ENCODE results near the gene LCN8.

GRCh38 chr9:136534185-136534769 lies 11.6 kb downstream of the NOTCH1 start:
- PRO-cap = no peak
- RAMPAGE, long total RNA, 4 experiments = no peak in any of the 4 experiments

DNA sequence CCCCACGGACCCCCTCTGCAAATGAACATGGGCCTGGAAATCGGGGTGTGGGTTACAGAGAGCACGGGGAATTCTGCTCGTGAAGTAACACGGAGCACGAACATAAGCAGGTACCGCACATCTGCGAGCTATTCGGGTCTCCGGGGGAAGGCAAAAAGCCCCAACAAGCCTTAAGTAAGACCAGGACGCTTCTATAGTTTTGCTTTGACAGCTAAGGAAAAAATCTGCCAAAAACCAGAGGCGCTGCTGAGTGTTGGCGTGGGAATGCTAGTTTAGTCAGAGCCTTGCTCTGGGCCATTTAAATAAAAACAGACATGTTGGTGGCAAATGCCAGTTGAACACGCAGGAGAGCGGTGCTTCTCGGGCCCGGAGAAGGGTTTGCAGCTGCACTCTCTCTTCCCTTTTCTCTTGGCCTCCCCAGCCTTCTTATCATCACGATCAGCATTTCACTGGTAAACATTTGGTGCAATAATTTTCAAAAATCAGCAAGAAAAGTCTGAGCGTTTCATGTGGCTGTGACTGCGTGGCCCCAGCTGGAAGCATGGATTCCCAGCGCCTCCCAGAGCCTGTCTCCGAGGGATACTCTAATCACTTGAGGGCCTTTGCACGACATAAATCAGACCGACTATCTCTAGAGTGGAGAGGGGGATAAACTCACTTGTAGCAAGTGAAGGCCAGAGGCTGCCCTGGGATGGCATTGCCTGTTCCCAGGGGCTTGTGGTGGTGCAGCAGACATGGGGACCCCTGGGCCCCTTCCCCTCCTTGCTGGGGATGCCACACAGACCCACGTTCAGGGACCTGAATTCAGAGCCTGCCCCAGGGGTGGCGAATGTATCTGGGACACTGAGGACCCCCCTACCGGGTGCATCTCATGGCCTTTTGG lies 6.4 kb upstream of the NOTCH1 start:
- PRO-cap = no peak
- RAMPAGE, long total RNA, 4 experiments = no peak in any of the 4 experiments

DNA sequence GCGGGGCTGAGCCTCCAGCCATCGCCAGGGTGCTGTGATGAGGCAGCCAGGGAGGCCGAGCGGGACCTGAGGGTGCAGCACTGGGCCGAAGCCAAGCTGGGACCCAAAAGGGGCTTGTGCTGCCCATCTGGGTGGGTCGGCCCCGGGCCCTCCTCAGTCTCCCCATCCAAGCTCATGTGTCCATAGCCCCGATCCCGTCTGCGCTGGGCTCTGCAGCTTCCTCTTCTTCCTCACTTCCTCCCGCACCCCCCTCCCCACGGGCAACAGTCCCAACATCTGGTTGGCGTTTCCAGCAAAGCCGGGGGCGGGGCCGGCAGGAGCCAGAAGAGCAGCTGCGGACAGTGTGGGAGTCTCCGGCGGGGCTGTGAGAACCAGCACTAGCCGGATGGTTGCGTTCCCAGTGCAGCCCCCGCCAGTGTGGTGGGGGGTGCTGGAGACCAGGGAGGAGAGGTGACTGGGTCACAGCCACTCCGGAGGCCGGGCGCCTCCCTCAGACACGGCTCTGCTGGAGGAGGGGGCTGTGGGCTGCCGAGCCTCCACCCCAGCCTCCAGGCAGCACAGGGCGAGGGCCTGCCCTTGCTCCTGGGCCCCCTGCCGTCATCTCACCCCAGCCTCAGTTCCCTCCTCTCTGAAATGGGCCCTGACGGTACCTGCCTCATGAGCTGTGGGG lies 41.3 kb upstream of the NOTCH1 start:
- PRO-cap = no peak
- RAMPAGE, long total RNA, 4 experiments = no peak in any of the 4 experiments

DNA sequence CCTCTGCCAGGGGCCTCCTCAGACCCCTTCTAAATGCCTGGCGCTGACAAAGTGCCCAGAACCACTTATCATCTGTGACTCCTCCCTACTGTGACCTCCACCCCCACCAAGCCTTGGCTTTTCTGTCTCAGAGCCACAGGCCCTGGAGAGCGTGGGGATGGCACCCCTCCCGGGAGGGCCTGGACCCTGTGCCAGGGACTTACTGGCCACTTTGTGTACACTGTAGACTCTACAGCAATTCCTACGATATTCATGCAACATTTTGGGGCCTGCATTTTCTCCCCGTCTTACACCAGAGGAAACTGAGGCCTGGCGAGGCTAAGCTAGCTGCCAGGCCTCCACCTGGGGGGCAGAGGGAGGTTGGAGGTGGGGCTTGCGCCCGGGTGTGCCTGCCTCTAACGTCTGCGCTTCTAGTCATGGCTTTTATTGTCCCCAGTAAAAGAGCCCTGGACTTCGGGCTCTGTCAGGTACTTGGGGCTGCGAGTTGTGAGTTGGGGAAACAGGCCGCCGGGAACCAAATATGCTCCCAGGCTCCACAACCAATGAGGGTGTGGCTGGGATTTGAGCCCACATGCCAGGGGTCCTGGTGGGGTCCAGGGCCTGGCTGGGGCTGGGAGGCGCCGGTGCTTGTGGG lies 57.2 kb upstream of the NOTCH1 start:
- PRO-cap = no peak
- RAMPAGE, long total RNA, 4 experiments = no peak in any of the 4 experiments

- PRO-cap = no peak
- RAMPAGE, long total RNA, 4 experiments = no peak in any of the 4 experiments
Observed at GRCh38 chr9:136615187-136616016, 47.3 kb upstream of the EGFL7 start.

DNA sequence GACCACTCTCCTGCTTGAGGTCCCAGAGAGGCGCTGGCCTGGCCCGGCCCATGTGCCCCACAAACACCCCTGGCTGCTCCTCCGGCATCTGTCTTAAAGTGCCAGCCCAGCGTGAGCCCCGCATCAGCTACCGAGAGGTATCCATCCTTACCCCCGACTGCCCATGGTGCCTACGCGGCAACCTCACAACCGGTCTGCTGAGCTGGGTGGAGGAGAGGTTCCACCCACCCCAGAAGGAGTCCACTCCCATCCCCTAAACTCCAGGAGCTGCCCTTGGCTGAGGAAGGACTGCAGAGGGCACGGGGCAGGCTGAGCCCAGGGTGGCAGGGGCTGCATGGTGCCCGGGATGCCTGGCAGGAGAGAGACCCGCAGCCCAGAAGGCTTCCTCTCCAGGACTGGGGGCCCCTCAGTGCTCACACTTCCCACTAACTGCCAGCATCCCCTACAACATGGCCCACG lies 15.7 kb upstream of the EGFL7 start:
- PRO-cap = no peak
- RAMPAGE, long total RNA, 4 experiments = no peak in any of the 4 experiments

GRCh38 chr9:136697188-136697749 lies 10.0 kb upstream of the AGPAT2 start:
- PRO-cap = no peak
- RAMPAGE, long total RNA, 4 experiments = no peak in any of the 4 experiments

DNA sequence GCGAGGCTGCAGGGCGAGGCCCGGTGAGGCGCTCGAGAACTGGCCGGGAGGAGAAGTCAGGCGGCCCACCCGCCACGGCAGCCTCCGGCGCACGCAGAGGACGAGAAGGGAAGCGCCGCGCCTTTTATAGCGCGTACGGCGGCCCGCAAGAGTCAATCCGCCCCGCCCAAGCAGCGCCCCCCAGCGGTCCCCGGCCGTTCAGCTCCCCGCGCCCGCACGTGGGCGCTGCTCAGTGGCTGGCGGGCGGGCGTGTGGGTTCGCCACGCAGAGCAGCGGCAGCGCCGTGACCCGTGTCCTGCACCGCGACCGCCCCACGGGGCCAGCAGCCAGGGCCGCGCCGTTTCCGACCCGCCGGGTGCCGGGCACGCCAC lies 14.7 kb downstream of the LCN10 start:
- PRO-cap = bidirectional peak, plus-strand start at position 232 of the sequence, minus-strand start at position 99 of the sequence
- RAMPAGE, long total RNA, 4 experiments = start-site peak on the minus strand in 1 of 4 experiments, centred at position 89 of the sequence, 21 reads per replicate

DNA sequence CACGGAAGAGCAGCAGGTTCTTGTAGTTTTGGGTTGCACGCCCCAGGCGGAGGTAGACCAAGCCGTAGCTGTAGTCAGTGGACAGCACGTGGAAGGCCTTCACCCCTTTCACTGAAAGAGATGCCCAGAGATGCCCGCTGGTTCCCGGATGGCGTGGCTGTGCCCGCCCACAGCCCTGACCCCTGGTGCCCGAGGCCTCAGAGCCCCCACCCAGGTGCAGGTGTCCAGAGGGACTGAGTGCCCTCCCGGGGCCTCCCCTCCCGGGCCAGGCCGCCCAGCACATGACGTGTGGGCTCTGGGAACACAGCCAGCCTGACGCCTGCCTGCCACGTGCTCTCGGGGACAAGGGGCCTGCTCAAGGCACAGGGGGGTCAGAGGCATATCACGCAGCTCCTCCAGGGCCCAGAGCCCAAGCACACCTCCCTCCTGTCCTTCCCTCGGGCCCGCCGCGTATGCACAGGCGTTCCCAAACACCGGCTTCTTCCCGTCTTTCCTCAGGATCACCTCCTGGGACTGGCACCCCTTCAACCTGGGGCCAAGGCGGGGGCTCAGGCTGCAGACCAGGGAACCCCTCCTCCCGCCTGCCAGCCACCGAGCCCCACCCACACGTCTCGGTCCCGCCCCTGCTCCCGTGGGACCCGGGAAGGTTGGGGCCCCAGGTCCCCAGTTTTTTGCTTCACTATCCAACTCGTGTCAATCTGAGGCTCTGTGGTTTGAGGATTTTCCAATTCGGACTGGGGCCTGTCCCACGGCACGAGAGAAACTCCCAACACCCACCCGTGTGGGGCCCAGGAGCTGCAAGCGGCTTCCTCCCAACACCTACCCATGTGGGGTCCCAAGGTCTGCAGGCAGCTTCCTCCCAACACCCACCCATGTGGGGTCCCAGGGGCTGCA lies 1.7 kb downstream of the LCN10 start:
- PRO-cap = no peak
- RAMPAGE, long total RNA, 4 experiments = no peak in any of the 4 experiments

GRCh38 chr9:136757858-136758680 lies at the start of gene LCN8:
Gene LCN8, minus strand, starts transcription at chr9:136758243.
- PRO-cap = no peak
- RAMPAGE, long total RNA, 4 experiments = no peak in any of the 4 experiments

DNA sequence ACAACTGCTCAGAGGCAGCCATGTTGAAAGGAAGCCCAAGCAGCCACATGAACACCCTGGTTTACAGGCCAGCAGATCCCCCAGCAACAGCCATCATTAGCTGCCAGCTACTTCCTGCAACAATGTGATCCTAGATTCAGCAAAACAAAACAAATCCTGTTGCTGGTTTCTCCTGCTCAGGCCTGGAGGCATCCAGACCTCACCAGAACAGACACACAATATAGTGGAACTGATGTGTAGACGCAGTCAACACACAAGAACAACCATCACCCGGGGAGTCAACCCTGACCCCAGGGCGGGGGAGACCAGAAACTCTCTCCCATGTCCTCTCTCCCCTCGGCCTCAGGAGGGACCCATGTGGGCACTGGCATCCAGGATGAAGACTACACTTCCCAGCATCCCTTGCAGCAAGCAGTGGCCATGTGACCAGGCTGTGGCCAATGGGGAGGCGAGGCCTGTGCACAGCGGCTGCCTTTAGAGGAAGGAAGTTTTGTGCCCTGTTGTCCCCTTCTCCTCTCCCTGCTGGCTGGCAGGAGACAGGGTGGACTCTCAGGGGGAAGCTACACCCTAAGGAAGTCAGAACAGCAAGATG lies 9.2 kb upstream of the LCN15 start:
- PRO-cap = no peak
- RAMPAGE, long total RNA, 4 experiments = no peak in any of the 4 experiments

DNA sequence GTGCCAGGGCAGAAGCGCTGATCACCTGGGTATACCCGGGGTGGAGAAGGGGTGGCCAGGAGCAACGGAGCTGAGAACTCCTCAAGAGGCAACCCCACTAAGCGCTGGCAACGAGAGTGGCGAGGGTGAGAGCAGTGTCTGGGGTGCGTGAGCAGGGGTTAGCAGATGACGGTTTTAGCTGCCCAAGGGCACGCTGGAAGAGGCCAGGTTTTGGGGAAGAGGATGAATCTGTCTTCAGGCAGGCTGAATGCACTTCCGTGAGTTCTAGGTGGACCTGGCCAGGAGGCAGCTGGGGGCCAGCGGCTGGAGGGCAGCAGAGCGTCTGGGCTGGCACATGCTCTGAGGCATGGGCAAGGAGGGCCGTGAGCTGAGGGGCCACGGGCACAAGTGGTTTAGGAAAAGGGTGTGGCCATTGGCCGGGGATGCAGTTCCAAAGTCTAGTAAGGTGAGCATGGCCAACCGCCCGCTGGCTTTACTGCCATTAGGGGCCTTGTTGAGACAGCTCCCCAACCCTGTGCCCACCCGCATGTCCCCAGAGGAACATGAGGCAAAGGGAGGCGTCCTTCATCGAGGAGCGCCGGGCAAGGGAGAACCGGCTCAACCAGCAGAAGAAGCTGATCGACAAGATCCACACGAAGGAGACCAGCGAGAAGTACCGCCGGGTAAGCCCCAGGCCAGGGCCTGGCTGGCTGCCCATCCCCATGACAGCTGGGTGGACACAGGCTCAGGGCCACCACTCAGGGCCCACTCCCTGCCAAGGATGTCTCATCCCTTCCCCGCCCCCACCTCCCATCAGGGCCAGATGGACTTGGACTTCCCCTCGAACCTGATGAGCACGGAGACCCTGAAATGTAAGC lies 3.6 kb upstream of the RABL6 start:
- PRO-cap = no peak
- RAMPAGE, long total RNA, 4 experiments = no peak in any of the 4 experiments

DNA sequence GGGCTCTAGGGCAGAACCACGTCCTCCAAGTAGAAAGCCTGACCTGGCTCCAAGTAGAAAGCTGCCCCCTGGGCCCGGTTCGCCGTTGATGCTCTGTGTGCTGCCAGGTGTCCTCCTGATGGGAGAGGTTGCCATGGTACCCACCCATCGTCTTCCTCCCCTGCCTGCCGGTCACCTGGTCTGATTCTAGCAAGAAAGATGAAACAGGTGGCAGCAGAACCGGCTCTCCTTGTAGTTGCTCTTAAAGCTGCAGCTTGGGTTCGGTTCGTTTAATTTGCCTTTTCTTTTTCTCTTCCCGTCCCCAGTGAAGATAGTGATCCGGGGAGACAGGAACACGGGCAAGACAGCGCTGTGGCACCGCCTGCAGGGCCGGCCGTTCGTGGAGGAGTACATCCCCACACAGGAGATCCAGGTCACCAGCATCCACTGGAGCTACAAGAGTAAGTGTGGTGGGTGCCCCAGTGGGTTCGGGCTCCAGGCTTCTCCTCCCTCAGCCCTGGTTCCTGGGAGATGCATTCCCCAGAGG lies 15.5 kb downstream of the RABL6 start:
- PRO-cap = no peak
- RAMPAGE, long total RNA, 4 experiments = no peak in any of the 4 experiments

GRCh38 chr9:136838787-136840027 lies 3.1 kb upstream of the AJM1 start:
- PRO-cap = no peak
- RAMPAGE, long total RNA, 4 experiments = no peak in any of the 4 experiments

DNA sequence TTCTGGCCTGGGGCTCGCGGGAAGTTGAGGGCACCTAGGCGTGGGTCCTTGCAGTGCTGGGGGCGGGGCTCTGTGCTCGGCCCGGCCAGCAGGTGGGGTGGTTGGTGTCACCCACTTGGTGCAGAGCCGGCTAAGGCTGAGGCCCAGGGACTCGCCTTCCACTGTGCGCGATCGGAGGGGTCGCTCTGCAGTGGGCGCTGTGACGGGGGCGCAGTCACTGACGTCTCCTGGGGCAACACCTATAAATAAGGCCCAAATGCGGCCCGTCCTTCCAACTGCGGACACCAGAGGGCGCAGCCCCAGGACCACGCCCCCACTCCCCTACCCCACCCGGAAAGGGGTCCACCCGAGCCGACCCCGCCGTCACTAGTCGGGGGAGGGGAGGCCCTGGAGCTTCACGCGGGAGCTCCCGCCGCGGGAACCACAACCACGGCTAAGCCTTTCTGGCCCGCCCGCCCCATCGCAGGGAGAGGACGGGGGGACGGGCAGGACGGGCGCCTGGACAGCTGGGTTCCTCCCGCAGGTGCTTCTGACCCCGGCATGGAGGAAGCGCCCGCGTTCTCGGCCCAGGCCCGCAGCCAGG lies 1.5 kb downstream of the AJM1 start:
- PRO-cap = no peak
- RAMPAGE, long total RNA, 4 experiments = no peak in any of the 4 experiments

GRCh38 chr9:136846892-136847212 lies 2.4 kb upstream of the PHPT1 start:
- PRO-cap = no peak
- RAMPAGE, long total RNA, 4 experiments = no peak in any of the 4 experiments

- PRO-cap = bidirectional peak, plus-strand start at chr9:136847964, minus-strand start at chr9:136847840
- RAMPAGE, long total RNA, 4 experiments = start-site peak on the plus strand in 4 of 4 experiments, at chr9:136847918-136848034 at its widest, 46 to 178 reads per replicate
Observed at GRCh38 chr9:136847213-136848336, 1.6 kb upstream of the PHPT1 start.

- PRO-cap = no peak
- RAMPAGE, long total RNA, 4 experiments = no peak in any of the 4 experiments
Observed at GRCh38 chr9:136898642-136899213, 12.4 kb downstream of the TRAF2 start.

DNA sequence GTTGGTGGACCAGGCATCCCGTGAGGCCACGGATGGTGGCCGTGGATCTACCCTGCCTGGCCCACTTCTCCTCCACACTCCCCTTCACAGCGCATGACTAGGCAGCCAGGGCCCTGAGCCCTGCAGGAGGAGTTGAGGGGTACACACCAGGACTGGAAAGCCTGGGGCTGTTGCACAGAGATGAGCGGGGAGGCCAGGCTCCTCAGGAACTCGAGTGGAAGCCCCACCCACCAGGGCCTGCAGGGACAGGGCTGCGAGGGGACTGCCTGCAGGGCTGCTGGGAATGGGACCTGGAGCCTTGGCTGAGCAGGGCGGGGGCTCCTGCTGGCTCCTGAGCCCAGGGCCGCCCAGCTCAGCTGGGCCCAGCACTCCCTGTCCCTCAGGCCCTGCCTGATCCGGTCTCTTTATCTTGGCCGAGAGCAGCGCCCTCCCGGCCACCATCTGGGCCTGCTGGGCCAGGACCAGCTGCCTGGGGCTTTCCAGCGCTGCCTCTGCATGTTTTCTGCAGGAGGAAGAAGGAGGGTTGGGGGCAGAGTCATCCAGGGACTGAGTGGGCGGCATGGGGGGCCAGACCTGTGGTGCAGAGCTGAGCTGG lies 9.2 kb downstream of the LCN12 start:
- PRO-cap = no peak
- RAMPAGE, long total RNA, 4 experiments = no peak in any of the 4 experiments

DNA sequence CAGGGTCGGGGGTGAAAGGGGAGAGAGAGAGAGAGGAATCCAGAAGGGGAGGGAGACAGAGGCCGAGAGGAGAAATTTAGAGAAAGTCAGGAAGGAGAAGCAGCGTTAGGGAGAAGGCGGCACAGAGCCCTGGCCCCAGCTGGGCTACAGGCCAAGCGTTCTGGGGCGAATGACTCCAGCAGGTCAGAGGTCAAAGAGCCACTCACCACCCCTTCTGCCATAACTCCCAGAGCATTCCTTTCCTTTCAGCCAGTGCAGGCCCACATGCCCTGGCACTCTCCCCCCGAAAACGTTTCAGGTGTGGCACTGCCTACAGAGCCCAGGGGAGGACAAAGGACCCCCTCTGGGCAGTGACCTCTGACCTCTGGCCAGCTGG lies 5.0 kb downstream of the ABCA2 start:
- PRO-cap = no peak
- RAMPAGE, long total RNA, 4 experiments = no peak in any of the 4 experiments